Urinary bladder (tissue), 3 donors: ENCODE measurements around a stretch of chr4.

GRCh38 chr4:39408986-39409246 is 2.2 kb downstream of the KLB start:
- PRO-cap, result no peak
- RAMPAGE, long total RNA, result no peak

DNA sequence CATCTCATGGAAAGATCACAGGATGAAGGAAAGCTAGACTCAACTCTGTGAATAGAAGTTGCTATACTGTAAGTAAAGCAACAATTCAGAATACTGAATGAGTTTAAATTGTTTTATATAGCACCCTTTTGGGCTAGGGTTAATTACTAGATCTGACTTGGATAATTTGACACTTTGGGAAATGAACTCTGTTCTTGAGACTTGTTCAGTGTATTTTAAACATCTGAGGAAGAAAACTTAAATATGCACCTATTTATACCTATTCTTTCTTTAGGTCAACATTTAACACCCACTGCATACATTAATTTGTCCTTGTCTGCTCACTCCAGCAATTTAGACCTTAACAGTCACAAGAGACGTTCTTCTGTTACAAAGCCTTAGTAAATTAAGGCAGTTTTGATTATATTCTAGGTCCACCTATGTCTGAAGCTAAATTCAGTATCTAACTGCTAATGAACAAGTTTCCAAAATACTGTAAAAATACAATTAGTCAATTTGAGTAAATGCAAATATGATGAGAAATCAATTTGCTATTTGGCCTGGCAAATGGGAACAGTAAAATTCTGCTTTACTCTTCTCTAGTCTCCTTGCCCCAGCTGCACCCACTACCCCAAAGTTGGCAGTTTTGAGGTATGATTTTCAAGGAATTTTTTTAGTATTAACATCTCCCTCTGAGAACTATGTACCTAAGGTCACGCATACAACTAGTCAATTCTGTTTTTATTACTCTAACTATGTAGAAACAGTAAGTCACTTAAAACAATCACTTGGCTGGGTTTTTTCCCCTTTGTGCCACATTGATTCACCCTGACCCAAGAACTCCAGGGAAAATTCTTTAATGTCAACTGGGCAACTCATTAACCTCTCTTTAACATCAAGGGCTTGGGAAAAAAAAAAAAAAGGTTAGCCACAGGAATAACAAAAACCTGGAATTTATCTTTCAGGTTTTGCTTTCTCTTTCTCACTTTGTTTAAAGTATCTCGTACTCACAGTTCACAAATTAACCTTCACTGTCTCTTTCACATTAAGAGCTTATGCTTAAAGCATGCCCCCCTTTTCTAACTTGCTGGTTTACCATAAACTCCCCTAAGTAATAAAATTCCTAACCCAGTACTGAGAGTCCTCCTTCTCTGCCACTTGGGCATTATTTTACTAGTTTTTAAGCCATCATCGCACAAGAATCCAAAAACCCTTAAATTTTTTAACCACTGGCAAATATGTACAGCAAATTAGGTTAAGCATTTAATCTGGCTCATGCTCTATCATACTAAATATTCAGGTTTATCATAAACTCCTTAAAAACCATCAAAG is 8.3 kb downstream of the RPL9 start:
- PRO-cap, result no peak
- RAMPAGE, long total RNA, result no peak

GRCh38 chr4:39526310-39526595 is 986 bp downstream of the UGDH start:
- PRO-cap, result no peak
- RAMPAGE, long total RNA, result no peak

- PRO-cap, result bidirectional peak, plus-strand start at chr4:39527754, minus-strand start at chr4:39527564; bidirectional peak, plus-strand start at chr4:39528021, minus-strand start at chr4:39528020; bidirectional peak, plus-strand start at chr4:39528293, minus-strand start at chr4:39528146
- RAMPAGE, long total RNA, result no peak
These were observed 676 bp upstream of the UGDH start for GRCh38 chr4:39527681-39528548.

DNA sequence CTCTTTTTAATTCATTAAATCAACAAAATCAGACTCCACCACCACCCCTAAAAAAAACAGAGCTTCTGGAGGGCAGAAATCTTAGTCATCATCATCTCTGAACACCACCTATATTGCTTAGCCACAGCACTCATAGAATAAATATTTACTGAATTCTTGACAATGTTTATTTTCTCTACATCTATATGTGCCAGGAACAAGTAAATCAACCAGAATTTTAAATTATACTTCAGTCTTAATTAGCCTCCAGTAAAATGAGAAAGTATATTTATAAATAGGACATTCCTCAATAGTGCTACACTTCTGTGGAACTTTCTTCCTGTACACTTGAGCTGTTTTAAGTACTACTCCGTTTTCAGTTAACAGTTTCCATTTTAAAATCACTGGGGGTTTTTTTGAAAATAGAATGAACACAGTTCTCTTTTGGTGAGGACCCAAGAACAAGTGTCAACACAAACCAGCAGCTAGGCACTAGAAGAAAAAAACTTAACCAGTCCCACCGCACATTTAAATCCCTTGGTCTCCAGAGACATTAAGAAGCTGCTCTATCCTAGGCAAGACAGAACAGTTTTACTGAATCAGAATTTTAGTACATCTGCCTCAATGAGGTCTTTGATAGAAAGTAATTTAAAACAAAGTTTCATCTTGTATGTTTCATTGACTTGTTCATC is 25.5 kb downstream of the SMIM14 start:
- PRO-cap, result no peak
- RAMPAGE, long total RNA, result no peak

GRCh38 chr4:39626142-39626817 is 12.4 kb downstream of the SMIM14 start:
- PRO-cap, result no peak
- RAMPAGE, long total RNA, result no peak

GRCh38 chr4:39733694-39734335 is 35.9 kb downstream of the UBE2K start:
- PRO-cap, result no peak
- RAMPAGE, long total RNA, result no peak

- PRO-cap, result no peak
- RAMPAGE, long total RNA, result no peak
These were observed 2.1 kb downstream of the N4BP2 start for GRCh38 chr4:40058696-40059199.

DNA sequence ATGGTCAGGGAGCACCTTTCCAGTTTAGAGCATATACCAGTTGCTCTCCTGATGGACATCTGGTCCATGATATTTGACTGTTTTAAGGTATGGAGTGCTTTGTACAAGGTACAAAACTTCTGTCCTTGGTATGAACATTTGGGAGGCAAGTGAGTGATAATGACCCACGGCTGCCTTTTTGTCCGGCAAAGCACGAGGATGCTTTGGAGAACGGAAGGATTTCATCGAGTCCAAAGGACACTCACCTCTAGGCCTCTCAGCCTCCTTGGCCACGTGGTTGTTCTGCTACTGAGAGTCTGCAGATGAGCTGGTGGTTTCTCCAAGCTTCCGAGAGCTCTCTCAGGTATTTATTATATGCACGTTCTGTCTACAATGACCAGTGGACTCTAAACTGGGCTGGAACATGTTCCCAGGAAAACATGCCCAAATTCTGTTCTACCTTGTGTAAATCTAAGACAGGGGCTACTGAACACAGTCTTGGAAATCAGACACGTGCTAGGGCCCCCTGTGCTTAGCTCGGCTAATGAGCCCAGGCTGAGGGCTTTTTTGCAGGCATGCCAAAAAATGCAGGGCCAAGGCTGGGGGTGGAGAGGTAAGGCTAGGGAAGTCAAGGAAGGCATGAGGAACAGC is 21.2 kb downstream of the RHOH start:
- PRO-cap, result no peak
- RAMPAGE, long total RNA, result no peak

- PRO-cap, result no peak
- RAMPAGE, long total RNA, result no peak
These were observed 34.6 kb downstream of the RHOH start for GRCh38 chr4:40231371-40231899.

- PRO-cap, result no peak
- RAMPAGE, long total RNA, result no peak
These were observed 50.9 kb upstream of the CHRNA9 start for GRCh38 chr4:40284138-40284643.

DNA sequence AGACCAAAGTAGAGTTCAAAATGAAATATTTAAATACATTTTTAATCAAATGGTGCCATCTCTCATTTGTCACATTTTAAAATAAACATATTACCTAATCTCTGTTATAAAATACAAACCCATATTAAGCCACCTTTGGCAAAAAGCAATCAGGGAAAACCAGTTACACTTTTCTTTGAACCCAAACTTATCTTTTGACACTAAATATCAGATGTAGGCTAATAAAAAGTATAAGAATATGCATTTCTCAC is 139.4 kb downstream of the CHRNA9 start:
- PRO-cap, result no peak
- RAMPAGE, long total RNA, result no peak

DNA sequence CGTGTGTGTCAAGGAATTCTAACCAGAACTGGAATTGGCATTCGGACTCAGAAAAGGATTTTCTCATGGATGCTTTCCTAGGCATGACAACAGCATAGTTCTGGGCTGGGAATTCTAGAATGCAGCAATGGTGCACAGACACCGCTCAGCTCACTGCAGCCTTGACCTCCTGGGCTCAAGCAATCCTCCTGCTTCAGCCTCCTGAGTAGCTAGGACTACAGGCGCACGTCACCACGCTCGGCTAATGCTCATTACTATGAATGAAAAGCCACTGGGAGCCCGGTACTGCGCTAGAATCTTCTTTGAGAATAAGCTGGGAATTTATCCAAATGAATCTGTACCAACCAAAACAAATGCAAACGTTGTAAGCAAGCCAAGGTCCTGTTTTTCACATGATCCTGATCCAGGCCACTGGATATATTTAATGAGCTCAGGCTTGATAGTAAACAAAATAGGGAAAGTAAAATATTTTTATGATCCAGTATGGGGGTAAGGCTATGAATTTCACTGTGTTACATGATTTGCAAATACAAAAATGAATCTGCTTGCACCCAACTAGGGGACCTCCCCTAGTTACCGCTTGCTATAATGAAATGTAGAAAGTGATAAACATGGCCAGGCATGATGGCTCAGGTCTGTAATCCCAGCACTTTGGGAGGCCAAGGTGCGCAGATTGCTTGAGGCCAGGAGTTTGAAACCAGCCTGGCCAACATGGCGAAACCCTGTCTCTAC is 105.0 kb downstream of the RBM47 start:
- PRO-cap, result no peak
- RAMPAGE, long total RNA, result no peak

DNA sequence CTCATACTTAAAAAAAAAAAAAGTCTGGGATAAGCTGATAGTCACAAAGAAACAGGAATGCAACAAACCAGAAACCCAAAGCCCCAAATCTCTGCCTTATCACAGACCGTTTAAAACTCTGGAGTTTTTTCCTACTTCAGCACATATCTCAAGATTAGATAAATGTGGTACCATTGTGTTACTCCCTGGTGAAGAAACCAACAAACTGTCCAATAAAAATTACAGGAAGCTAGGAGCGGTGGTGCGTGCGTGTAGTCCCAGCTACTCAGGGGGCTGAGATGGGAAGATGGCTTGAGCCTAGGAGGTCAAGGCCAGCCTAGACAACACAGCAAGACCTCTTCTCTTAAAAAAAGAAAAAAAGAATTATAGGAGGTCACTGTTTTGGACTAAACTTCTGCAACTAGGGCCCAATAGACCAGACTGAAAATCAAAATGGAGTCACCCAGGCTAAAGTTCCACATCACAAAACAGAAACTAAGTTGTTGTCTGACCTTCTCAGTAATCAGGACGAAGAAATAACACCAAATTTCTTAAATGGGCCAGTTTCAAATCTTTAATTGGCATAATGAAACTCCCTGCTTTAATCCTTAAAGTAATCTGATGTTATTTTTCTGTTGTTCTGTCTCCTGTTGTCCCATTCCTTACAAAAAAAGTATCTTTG is 51.9 kb downstream of the RBM47 start:
- PRO-cap, result no peak
- RAMPAGE, long total RNA, result no peak

- PRO-cap, result no peak
- RAMPAGE, long total RNA, result no peak
These were observed 26.1 kb downstream of the RBM47 start for GRCh38 chr4:40603463-40604099.

DNA sequence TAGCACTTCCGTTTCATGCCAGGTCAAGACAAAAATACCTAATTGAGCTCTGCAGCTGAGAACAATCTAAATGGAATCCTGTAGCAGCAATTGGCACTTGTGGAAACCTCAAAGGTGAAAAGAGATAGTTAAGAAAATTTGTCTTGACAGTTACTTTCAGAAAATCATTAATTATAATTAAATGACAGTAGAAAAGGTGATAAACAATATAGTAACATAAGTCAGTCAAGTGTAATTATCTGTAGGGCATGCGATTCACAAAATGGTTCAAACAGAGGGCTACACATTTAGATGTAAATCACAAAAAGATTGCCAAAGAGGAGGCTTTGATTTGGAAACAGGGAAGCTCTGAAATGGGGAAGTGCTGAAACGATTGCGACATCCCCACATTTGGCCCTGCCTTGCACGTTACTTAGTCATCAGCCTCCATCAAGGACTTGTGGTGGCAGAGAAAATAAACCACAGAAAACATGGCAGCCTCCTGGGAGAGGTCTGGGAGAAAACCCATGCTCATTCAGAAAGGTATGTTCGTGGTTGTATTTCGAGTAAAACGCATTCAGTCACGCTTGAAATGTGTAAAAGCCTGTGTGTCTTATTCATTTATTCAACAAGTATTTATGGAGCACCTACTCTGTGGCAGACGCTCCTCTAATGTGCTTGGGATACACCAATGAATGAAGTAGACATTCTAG is 8.0 kb downstream of the RBM47 start:
- PRO-cap, result no peak
- RAMPAGE, long total RNA, result no peak

- PRO-cap, result no peak
- RAMPAGE, long total RNA, result no peak
These were observed 47.2 kb upstream of the NSUN7 start for GRCh38 chr4:40702527-40703058.

- PRO-cap, result no peak
- RAMPAGE, long total RNA, result no peak
These were observed 72.0 kb downstream of the NSUN7 start for GRCh38 chr4:40821866-40822108.

GRCh38 chr4:40842522-40843143 is 92.9 kb downstream of the NSUN7 start:
- PRO-cap, result no peak
- RAMPAGE, long total RNA, result no peak

GRCh38 chr4:40909108-40909667 is 159.4 kb downstream of the NSUN7 start:
- PRO-cap, result no peak
- RAMPAGE, long total RNA, result no peak